SP-49 (cell line): ENCODE measurements around a stretch of chr17.

- PRO-cap: bidirectional peak, plus-strand start at chr17:1486071, minus-strand start at chr17:1486055
Observed at GRCh38 chr17:1485900-1486390, 6.5 kb downstream of the MYO1C start.

DNA sequence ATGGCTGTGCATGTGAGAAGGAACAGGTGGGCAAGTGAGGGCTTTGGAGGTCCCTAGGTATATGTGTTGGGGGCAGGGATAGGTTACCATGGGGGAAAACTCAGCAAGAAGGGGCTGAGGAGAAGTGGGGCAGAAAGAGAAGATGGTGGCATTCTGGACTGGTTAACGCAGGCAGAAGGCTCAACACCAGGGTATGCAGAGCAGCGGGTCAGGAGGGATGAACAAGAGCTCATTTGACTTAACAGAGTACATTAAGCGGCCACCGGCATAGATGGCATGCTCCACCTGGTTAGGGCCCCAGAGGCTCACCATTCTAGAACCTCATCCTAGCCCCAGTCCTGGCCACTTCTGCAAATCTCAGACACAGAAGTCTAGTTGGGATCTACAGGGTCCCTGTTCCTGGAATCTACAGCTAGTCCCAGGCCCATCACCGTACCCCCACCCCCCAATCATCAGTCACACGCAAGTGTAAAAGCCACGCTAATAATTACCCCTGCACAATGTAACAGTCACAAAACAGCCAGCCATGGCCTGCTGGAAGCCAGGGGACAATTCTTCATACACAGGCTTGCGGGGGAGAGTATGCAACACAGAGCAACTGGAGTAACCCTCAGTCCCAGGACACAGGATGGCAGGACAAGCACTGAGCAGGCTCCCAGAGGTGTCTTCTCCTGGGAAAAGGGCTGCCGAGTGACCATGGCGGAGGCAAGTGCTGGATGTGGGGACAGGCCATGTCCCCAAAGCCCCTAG is 1.8 kb upstream of the MYO1C start:
- PRO-cap: no peak

DNA sequence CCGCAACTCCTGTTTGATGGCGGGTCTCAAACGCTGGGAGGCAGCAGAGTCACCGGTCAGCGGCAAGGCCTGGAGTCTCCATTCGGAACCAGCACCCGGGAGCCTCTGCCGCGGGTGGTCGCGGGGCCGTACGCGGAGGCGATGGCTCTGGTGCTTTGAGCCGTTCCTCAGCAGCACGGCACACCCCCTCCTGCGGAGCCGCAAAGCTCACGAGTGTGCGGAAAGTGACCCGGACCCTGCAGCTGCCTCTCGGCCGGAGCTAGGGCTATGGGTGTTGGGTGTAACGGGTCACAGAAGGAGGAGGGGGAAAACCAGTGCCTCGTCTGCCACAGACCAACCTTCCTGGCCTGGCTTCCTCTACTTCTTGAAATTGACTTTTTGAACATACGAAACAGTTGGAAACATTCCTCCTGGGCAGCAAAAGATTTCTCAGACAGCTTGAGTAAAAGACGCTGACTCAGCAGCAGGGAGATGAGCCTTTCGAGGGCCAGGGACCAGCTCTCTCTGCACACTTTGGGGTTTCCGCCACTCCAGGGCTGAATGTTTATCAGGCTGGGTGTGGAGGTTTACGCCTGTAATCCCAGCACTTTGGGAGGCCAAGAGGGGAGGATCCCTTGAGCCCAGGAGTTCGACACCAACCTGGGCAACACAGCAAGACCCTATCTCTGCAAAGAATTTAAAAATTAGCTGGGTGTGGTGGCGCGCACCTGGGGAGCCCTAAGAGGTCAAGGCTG is 26.3 kb upstream of the PITPNA start:
- PRO-cap: no peak

GRCh38 chr17:1597611-1598596 is 30.7 kb downstream of the SLC43A2 start:
- PRO-cap: no peak

DNA sequence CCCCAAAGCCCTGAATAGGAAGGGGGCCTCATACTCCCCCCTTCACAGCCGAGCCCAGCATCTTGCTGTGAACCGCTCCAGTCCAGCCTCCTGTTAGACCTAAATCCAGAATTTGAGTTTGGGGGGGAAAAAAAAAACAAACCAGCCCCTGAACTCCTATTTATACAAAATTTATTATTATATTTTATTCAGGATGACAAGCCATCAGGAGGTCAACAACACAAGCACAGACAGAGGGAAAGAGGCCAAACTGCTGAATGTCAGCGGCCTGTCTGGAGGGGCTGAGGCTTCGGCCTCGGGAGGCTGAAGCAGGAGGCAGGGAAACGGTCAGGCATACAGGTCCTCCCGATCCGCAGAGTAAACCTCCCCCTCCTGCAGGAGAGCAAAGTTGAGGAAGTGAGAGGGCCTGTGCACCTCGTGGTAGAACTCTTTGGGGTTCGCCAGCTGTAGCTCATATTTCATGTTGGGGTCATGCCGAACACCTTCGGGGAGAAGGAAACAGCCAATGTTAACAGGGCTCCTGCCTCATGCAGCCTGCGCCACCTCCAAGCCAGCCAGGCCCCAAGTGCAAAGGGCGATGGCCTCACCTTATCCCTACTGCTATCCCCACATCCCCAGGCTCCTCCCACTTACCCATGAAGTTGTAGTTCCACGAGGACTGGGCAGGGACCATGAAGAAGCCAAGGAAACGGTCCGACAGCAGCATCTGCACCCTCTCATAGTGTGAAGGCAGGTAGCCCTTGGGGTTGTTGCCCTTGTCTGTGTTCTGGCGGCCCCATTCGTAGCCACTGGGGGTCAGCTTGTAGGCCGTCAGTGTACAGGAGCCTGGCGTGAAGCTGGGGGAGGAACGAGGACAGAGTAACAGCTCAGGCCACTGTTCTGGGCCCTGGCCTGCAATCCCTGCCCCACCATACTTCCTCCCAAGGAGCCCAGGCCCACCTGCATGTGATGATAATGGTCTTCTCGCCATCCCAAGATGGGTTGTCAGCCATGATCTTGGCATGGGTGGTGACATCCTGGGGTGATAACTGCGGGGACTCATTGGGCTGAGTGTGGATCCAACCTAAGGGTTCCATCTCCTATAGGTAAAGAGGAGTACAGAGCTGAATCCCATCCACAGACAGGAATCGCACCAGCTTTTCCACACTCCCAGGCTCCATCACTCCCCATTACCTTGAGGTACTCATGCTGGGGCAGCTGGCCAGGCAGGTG is 1.2 kb upstream of the RILP start:
- PRO-cap: no peak

DNA sequence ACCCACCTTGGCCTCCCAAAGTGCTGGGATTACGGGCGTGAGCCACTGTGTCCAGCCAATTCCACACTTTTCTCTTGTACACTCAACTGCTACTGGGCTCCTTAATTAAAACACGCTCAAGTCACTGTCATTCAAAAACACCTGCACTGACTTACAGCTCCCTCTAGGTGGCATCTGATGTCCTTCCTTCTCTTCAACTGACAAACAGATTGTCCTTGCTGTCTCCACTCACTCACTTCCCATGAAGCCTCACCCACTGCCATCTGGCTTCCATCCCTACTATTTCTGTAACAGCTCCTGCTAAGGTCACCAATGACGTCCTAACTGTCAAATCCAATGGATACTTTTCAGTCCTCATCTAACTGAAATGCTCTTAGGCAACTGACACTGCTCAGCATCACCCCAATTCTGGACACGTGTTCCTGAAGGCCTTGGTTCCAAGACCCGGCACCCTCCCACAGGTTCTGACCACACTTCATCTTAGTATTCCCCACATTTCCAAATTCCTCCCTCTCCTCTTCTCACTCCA is 15.3 kb downstream of the PRPF8 start:
- PRO-cap: no peak

GRCh38 chr17:1762176-1762440 is 248 bp downstream of the SERPINF1 start:
- PRO-cap: no peak

DNA sequence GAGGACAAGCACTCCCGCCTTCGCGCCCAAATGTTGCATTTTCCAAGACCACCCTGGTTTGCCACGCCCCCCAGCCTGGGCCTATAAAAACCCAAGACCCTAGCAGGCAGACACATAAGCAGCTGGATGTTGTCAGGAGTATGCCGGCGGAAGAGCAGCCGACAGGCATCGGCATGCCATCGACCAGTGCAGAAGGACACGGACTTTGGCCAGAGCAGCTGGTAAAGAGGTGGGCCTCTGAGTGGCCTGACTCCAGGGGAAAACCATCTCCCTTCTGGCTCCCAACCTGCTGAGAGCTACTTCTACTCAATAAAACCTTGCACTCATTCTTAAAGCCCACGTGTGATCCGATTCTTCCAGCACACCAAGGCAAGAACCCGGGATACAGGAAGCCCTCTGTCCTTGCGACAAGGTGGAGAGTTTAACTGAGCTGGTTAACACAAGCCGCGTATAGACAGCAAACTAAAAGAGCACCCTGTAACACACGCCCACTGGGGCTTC is 19.0 kb downstream of the SMYD4 start:
- PRO-cap: no peak

DNA sequence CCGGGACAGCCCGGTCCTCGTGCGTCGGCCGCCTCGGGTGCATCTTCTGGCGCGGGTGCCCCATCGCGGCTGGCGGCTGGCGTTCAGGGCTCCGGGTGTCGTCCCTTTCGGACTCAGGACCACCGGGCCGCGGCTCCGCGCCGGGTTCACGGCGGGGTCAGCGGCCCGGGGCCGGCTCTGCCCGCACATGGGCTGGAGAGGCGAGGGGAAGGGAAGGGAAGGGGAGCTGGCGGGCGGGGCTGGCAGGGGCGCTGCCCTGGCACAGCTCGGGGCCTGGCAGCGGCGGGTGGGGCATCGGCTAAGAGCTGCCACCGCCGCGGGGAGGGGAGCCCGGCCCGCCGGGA is 346 bp downstream of the HIC1 start:
- PRO-cap: no peak

DNA sequence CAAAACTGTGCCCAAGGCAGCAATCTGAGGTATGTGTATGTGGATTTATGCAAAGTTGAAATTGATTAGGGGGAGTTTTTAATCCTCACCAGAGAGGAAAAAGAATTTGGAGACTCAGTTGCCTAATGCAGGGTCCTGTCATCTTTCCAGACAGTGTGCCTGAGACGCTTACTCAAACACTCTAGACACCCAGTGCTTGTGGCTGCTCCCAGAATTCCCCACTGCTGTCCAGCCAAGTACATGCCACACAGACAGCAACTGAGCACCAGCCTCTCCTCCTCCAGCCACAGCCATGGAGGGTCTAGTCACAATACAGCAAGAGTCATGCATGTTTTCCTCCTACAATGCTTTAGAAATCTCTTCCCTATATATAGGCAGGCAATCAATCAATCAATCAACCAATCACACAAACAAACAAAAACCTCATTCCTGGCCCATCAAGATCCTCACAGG is 118.1 kb downstream of the HIC1 start:
- PRO-cap: no peak

DNA sequence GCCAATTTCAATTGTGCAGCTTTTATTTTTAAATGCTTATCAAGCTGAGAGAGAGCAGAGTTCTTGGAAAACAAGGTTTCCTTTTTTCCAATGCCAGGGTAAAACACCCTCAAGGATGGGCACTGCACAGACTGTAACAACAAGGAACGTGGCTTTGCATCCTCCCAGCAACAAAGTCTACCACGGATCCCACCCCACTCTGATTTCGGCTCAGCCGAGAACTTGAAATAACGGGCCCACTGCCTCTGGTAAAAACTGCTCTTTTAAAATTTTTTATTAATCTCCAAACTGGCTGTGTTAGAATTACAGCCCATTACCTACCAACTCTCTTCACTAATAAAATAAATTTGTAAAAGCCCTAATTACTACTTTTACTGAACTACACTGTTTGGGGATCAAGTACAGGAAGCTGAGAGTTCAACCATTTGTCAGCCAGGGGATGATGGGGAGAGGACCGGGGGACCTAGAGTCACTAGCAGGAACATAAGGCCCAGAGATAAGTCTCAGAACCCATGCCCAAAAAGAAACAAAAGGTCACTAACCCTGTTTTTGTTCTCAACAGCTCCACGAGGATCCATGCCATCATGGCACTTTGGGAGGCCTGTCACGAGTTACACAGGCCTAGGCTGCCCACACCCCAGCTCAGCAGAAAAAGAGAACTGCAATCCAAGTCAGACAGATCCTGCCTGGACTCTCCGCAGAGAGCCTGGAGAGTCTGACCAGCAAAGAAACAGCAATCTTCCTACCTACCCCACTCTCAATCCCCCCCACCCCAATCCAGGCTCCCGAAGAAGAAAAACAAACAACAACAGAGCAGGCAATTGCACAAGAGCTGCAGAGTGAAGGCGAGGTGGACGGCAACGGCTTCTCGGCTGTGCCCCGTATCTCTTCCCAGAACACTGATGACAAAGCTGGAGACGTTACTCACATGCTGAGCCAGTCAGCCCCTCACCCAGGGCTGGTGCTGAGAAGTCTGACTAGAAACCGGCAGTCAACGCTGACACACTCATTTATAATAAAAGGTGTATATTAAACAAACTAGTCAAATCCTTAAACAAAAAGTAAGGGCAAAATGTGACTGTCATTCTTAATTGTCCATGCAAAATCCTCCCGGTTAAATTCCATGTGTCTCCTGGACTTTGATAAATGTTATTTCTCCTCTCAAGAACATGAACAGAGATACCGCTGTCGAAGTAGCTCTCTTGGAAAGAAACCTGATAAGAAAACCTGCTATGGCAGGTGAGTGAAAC is 89.6 kb downstream of the SMG6 start:
- PRO-cap: no peak

DNA sequence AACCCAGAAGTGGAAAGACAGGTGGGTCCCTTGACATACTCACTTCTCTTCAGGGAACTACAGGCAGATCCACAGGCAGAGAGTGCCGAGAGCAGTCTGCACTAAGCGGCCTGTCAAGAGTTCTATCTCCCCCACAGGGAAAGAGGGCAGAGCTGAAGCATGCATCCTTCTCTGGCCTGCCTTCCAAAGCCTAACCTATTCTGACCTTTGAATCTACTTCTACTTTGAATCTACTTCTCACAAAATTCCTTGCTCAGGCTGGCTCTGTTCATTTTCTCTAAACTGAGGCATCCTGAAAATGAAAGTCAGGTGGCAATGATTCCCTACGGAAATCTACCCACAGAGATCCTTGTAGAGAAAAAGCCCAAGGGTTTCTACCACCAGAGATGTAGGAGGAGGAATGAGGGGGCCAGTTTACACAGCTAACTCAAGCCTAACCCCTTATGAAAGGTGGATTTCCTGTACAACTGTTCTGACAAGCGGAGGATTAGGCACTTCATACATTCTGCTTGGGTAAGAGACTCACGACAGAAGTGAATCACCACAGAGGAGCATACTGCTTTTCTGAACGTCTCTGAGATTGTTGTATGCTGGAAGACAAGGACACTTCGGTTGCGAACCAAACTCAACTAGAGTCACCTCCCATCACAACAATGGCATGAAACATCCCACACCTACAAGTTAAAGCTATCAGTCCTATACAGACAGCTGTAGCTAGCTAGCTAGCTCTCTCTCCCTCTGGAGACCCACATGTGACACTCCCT is 72.8 kb downstream of the SMG6 start:
- PRO-cap: no peak

- PRO-cap: no peak
Observed at GRCh38 chr17:2240626-2241189, 62.9 kb downstream of the SMG6 start.

- PRO-cap: no peak
Observed at GRCh38 chr17:2260131-2260581, 43.4 kb downstream of the SMG6 start.

DNA sequence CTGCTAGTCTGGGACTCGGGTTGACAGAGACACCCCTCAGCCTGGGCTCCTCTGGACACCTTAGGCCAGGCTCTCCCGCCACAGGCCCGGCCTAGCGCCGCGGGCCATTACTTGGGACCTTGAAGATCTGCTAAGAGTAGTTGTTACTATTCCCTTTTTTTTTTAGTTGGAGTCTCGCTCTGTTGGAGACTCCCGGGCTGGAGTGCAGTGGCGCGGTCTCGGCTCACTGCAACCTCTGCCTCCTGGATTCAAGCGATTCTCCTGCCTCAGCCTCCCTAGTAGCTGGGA is 295 bp downstream of the SRR start:
- PRO-cap: no peak

- PRO-cap: no peak
Observed at GRCh38 chr17:2335564-2335796, 777 bp downstream of the TSR1 start.

DNA sequence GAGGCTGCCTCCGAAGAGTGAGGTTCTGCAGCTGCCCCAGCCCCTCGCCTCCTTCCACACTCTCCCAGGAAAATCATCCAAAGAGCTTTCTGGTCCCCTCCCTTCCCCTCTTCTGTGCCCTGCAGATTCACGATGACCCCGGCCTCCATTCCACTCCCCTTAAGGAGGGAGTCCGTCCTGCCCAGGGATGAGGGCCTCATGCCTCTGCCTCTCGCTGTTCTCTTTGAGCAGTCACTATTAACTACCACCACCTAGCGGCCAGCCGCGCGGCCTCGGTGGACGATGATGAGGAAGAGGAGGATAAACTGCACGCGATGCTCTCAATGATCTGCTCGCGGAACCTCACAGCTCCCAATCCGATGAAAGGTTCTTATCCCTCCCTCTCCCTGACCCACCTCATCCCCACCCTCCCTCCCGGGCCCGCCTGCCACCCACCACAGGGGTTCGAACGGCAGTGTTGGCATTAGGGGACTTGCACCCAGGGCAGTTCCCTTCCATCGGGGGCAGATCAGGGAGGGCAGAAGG is 29.8 kb downstream of the SGSM2 start:
- PRO-cap: no peak

GRCh38 chr17:2383314-2383782 is 17.5 kb downstream of the MNT start:
- PRO-cap: no peak

DNA sequence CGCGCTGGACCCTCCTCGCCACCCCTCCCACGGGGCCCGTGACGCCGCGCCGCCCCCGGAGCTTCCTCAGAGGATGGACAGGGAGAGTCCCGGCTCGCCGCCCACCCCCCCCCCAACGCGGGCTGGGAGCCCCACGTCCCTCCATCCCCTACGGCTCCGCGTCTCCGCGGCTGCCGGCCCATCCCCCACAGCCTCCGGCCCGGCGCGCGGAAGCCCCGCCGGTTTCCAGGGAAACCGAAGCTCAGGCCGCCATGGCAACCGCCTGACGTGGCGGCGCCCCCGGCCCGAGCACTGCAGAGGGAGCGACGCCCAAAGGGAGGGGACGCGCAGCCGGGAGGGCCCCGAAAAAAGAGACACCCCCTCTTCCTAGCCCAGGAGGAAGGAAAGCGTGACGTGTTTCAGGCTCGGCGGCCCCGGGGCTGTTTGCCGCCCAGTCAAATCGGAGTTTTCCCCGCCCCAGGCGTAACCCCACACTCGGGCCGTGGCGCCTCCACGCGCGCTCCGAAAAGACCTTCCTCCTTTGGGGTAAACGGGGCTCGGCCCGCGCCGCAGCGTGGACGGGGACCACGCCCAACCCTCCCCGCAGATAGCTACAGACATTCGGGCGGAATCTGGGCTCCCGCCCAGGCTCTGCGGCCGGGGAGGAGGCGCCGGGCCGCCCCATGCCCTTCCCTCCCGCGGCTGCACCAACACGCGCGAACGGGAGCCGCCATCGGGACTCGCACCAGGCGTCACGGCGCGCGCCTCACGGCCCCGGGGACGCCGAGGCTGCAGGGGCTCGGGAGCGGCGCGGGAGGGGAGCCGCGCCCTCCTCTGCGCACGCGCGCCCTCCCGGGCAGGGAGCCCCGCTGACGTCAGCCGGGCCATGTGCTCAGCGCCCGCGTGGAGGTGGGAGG is 7.6 kb downstream of the MNT start:
- PRO-cap: no peak

DNA sequence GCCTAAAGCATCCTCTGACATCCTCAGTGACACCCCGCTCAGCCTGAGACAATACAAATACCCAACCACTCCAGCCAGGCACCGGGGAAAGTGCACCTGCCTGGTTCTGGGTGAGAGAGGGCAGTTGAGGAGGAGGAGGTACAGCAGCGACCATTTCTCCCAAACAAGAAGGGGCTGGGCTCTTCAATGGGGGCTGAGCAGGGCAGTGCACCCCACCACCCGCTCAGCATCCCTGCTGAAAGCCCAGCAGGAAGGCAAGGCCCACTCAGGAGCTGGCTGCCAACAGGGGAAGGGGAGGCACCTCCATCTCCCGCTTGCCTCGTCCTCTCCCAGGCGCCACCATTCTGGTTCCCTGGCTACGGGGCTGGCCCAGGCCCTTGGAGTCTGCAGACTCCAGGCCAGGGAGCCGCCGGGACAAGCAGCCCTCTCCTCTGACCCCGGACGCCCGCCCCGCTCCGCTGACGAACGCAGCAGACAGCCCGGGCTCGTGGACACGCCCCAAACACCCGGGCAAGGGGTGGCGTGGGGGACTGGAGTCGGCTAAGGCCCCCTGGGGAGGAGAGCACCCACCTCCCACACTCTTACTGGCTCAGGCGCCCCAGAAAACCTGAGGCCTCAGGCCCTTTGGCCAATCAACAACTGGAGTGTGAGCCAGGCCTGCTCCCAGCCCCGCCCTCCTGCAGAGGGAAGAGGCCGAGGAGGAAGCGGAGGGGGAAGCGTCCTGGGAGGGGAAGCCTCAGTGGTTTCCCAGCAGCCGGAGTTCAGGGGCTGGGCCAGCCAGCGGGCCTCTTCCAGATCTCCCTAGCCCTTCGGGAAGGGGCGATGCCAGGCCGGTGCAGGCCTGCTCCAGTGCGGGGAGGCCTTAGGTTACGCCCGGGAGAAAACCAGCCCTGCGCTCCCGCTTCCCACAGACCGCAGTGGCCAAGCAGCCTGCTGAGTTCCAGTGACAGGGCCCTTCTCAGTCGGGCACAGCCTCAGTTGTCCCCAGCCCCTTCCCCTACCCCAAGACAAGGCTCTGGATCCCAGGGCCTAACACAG is 4.2 kb downstream of the MNT start:
- PRO-cap: no peak